CD14-positive monocyte (primary cell): Measurements from ENCODE around the genes PPP2R5D, CUL7 and TTBK1.

- CAGE, long polyA plus RNA: no peak
Observed at GRCh38 chr6:42227194-42227951, 9.7 kb upstream of the MRPS10 start.

DNA sequence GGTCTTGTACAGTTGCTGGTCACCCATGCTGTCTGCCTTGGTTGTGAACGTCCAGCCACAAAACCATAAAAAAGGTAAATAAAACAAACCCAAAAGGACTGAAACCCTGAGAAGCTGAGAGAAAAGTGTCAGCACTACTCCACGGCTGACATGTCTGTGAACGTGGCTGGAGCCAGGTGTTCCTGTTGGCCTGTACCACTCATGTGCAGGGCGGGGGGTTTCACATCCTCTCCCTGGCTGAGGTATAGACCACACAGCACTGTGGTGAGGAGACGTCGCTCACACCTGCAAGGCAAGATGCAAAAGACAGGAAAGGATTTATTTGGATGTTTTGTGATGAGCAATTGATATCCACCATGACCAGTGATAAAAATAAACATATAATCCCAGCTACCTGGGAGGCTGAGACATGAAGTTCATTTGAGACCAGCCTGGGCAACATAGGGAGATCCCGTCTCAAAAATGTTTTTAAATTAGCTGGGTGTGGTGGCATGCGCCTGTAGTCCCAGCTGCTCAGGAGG lies 52.0 kb upstream of the MRPS10 start:
- CAGE, long polyA plus RNA: no peak

GRCh38 chr6:42335543-42336139 lies 116.1 kb downstream of the TRERF1 start:
- CAGE, long polyA plus RNA: no peak

- CAGE, long polyA plus RNA: no peak
Observed at GRCh38 chr6:42657870-42658566, 64.4 kb downstream of the PRPH2 start.

GRCh38 chr6:42781097-42781419 lies 794 bp upstream of the BICRAL start:
- CAGE, long polyA plus RNA: no peak

GRCh38 chr6:42937631-42938574 lies 8.6 kb downstream of the CNPY3 start:
- CAGE, long polyA plus RNA: no peak

- CAGE, long polyA plus RNA: no peak
Observed at GRCh38 chr6:42983890-42985120, at the start of gene PPP2R5D. PPP2R5D (plus strand) TSS chr6:42984570.

DNA sequence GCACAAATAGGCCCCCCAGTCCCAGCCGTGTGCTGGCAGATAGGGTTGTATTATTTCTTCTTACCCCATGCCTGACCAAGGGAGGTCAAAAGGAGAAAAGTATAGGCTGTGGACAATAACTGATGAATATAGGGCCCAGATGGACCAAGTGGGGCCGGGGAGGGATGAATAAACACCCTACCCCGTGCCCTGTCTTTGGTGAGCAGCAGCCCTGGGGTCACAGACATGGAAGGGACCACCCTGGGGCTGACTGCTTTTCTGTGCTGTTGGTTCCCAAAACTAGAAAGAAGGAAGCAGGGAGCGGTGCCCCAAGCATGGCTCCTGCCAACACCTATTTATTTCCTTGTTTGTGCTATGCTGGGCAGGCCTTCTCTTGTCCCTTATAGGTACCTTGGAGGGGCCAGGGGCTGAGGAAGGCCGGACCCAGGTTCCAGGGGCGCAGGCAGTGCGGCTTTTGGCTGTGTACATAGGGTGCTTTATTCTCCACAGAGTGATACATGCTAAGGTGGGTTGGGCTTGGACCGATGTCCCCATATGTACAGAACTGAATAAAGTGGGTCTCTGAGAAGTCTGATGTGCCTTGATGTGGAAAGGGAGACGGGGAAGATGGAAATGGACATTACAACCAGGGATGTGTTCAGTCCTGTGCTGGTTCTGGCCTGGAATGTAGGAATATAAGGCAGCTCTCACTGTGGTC lies 1.8 kb downstream of the MEA1 start:
- CAGE, long polyA plus RNA: no peak

GRCh38 chr6:43016114-43017397 lies 2.5 kb downstream of the KLHDC3 start:
- CAGE, long polyA plus RNA: no peak

GRCh38 chr6:43029697-43030517 lies 8.5 kb downstream of the RRP36 start:
- CAGE, long polyA plus RNA: no peak

DNA sequence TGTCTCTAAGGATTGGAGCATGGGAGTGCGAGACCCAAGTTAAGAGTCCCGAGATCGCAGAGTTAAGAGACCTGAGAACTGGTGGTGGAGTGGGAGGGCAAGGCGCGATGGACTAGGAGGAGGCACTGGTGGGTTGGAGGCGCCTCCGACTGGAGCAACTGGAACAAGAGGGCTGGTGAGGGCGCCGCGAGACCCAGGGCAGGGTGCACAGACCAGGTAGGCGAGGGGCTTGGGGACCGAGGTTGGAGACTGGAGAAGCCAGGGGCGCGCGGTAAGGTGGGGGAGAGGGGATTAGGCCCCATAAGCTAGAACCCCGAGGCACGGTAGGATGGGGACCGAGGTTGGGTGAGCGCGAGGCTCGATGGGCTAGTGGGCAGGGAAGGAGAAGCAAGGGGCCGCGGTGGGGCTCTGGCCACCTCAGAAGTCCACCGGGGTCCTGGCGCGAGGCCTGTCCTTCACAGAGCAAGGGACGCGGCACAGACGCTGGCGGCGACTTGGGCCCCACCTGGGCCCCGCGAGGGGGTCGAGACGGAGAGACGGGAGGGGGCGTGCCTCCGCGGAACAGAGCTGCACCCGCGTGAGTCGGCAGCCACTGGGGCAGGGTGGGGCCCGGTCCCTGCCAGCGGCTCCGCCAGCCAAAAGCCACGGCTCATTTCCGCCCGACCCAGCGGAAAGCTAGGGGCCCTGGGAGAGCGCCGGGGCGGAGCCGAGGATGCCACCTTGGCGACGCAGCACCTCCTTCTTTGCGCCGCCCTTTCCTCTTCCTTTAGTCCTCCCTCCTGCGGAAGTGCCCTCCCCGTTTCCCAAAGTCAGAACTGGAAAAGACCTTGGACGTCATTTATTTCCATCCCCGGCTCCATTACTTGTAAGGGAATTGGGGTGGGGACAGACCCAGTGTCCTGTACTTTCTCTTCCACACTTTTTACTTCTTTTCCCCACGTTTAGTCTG lies at the start of gene CUL7:
Gene CUL7, minus strand, starts transcription at position 646 of the 949 bp plus-strand sequence.
- CAGE, long polyA plus RNA: no peak

- CAGE, long polyA plus RNA: no peak
Observed at GRCh38 chr6:43075206-43075773, 824 bp upstream of the PTK7 start.

- CAGE, long polyA plus RNA: no peak
Observed at GRCh38 chr6:43096412-43097166, 20.5 kb downstream of the PTK7 start.

GRCh38 chr6:43171744-43172080 lies 643 bp downstream of the SRF start:
- CAGE, long polyA plus RNA: no peak

DNA sequence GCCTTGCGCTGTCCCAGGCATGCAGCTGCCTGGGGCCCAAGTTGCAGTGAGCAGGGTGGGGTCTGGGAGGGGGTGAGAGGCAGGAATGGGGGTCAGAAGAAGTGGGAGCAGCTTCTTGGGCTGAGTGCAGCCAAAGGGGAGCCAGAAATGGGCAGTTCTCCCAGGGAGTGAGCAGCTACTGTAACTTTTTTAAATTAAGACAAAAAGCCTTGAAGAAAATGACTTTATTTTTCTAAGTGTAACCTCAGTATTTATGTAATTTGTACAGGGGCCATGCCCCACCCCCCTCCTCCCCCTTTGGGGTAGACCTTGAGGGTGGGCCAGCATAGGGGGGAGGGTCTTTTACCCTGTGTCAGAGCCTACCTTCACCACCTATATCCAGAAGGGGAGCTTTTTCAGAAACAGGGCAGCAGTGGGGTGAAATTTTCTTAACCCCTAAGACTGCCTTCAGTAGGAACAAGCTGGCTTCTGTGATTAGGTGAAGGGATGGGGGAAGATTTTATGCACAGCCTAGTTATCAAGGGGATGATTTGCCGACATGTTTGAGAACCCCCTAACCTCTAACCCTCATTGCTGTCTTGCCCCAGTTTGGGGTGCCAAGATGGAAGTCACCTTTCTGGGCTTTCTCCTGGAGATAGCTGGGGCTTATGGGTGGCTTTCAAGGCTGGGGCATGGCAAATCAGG lies 1.5 kb upstream of the CUL9 start:
- CAGE, long polyA plus RNA: no peak

GRCh38 chr6:43204949-43205519 lies 23.0 kb downstream of the CUL9 start:
- CAGE, long polyA plus RNA: no peak

DNA sequence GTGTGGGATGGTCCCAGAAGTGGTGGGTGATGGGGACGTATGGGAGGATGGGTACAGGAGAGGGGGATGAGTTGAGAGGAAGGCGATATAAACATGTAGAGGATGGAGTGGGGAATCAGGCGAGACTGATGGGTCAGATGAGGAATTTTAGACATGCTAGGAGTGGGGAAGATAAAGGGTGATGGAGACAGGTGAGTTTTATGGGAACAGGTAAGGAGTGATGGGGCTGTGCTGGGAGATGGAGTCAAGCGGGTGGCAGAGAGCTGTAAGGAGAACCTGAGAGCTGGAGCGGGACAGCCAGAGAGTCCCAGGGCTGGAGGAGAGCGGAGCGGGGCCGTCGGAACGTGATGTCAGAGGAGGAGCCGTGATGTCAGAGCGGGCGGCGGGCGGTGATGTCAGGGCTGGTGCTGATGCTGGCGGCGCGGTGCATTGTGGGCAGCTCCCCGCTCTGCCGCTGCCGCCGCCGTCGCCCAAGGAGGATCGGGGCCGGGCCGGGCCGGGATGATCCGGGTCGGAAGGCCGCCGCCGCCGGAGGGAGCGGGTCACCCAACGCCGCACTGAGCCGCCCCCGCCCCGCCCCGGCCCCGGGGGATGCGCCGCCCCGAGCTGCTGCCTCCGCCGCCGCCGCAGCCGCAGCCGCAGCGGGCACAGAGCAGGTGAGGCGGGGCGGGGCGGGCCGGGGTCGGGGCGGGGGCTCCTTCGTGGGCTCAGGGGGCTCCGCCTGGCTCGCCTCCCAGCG lies at the start of gene TTBK1:
Gene TTBK1, plus strand, starts transcription at position 429 of the 739 bp plus-strand sequence.
- CAGE, long polyA plus RNA: no peak

GRCh38 chr6:43290913-43291480 lies 7.1 kb upstream of the SLC22A7 start:
- CAGE, long polyA plus RNA: no peak

GRCh38 chr6:43340174-43340679 lies 29.2 kb downstream of the ZNF318 start:
- CAGE, long polyA plus RNA: no peak

DNA sequence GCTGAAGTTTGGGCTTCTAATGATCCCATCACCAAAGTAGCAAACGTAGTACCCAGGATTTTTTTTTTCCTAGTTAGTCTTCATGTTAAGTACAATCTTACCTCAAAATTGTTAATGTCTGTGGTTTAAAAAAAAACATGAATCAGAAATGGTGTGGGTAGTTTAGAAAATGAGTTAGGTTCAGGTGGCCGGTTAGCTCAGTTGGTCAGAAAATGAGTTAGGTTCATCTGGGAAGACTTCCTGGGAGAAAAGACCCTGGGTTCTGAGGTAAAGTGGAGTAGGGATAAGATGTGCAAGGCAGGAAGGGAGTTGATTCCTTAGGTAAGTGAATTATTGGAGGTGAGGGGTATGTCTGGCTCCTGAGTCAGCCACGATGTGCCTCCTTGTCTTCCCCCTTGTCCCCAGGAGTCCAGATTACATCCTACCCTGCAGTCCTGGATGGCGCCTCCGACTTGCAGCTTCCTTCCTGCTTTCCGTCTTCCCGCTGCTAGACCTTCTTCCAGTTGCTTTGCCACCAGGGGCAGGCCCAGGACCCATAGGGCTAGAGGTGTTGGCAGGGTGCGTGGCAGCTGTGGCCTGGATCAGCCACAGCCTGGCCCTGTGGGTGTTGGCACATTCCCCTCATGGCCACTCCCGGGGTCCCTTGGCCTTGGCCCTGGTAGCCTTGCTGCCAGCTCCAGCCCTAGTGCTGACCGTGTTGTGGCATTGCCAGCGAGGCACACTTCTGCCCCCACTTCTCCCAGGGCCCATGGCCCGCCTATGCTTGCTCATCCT lies 4.6 kb downstream of the ABCC10 start:
- CAGE, long polyA plus RNA: no peak